Paraaortic lymph node (tissue), 1 donor: Measurements from ENCODE around the gene RASA3.

DNA sequence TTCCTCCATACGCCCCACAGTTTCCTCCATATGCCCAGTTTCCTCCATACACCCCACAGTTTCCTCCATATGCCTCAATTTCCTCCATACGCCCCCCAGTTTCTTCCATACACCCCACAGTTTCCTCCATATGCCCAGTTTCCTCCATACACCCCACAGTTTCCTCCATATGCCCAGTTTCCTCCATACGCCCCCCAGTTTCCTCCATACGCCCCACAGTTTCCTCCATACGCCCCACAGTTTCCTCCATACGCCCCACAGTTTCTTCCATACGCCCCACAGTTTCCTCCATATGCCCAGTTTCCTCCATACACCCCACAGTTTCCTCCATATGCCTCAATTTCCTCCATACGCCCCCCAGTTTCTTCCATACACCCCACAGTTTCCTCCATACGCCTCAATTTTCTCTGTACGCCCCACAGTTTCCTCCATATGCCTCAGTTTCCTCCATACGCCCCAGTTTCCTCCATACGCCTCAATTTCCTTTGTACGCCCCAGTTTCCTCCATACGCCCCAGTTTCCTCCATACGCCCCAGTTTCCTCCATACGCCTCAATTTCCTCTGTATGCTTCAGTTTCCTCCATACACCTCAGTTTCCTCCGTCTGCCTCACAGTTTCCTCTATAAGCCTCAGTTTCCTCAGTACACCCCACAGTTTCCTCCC, 22.2 kb downstream of the GAS6 start:
- PRO-cap: no peak

DNA sequence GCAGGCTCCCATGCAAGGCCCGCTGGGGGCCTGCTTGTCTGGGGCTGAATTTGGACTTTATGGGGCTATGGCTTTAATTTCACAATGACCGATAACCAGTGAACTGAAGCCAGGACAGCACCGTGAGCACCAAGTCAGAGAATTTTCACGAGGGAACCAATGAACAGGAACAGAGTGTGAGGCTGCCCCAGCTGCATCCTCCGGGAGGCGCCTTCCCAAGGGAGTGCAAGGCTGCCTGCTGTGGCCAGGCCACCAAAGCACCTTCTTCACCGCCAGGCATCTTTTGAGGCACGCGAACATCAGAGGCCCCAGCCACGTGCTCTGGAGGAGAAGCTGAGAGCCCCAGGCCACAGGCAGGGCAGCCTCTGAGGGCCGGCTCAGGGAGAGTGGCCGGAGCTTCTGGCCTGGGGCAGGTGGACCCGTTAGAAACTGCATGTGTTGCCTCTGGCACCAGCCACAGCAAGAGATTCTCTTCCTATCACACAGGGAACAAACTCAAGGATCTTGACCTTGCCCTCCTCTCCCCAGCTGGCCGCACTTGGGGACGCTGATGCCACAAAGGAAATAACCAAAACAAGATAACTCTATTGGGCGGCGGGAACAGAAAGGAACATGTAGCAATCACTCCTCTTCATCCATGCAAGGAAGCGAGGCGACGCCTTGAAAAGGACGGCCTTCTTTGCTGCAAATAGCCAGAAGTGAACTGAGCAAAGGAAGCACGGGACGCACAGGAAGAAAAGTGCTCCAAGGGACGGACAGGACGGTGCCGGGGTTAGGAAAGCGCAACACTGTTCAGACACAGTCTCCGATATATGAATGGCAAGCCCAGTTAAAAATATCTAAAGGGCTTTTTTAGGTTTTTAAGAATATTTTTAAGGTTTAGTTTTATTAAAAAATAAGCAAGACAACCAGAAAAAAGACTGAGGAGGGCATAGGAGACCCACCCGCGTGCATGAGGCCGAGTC, 19.9 kb downstream of the GAS6 start:
- PRO-cap: no peak

DNA sequence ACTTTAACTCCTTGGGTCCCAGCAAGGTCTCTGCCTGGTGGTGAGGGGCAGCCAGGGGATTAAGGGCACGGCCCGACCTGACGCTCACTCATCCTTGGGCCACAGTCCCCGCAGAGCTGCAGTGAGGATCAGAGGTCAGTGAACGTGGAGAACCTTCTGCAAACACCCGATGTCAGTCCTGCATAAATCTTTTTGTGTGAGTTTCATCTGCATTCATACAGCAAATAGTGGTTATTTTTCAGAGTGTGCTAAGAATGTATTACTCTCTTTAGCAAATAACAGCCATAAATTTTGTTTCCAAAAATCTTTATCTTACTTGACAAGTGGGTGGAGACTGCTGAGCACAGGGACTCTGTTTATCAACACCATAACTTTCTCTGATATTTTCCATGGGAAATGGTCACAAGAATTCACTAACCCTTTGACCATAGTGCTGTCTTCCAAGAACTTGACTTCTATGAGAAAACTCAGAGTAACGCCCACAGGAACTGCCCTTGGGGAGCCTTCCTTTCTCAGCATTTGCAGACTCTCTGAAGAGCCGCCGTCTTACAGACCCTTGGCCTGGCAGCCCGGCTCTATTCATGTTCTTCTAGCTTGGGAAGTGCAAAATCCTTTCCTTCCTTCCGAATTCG, 10.5 kb downstream of the GAS6 start:
- PRO-cap: unidirectional peak, minus-strand start at position 117 of the sequence

- PRO-cap: no peak
Observed at GRCh38 chr13:113860376-113860477, 3.6 kb downstream of the GAS6 start.

DNA sequence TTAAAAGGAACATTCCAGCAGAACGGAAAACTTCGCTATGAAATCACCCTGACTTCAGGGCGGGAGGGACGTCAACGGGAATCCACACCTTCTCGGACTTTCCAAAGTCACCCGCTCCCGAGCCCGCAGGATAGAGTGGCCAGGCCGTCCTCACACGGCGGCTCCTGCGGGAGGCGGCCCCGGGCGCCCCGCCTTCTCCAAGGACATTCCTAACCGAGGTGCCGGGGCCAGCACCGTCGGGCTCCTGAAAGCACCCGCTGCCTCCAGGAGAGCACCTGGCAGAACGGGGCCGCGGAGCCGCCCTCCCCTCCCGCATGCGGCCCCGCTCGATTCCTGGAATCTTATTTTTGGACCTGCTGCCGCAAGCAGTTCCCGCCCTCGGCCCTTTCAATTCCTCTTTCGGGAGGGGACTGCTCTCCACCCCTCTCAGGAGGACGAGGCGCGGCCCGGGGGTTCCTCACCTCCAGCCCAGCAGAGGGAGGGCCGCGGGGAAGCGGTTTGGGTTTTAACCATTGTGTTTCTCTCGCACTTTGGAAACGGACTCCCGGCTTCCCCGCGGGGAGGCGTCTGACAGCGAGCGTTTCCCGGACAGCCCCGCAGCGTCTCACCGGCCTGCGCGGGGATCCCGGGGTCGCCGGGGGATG, 979 bp downstream of the GAS6 start:
- PRO-cap: unidirectional peak, plus-strand start at position 133 of the sequence; bidirectional peak, plus-strand start at position 212 of the sequence, minus-strand start at position 246 of the sequence; bidirectional peak, plus-strand start at position 429 of the sequence, minus-strand start at position 316 of the sequence

GRCh38 chr13:114004747-114005373, 31.0 kb upstream of the C13orf46 start:
- PRO-cap: no peak

GRCh38 chr13:114013292-114013772, 39.5 kb upstream of the C13orf46 start:
- PRO-cap: no peak

- PRO-cap: no peak
Observed at GRCh38 chr13:114013868-114014625, 40.2 kb upstream of the C13orf46 start.

GRCh38 chr13:114057141-114057626, 75.2 kb downstream of the RASA3 start:
- PRO-cap: no peak

- PRO-cap: bidirectional peak, plus-strand start at chr13:114066700, minus-strand start at chr13:114066674
Observed at GRCh38 chr13:114066548-114066847, 65.9 kb downstream of the RASA3 start.

DNA sequence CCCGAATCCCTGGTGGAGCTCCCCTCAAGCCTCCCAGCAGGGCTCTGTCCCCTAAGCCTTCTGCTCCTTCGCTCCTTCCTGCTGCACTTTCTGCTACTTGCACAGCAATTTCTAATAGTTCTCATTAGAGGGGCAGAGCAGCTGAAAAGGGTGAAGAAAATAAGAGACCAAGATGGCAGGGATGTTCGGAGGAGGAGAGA, 43.5 kb downstream of the RASA3 start:
- PRO-cap: unidirectional peak, minus-strand start at position 80 of the sequence

GRCh38 chr13:114107182-114108008, 25.0 kb downstream of the RASA3 start:
- PRO-cap: no peak

GRCh38 chr13:114132229-114133141, at the start of gene RASA3:
Gene RASA3 (minus strand): TSS chr13:114132623.
- PRO-cap: bidirectional peak, plus-strand start at chr13:114132699, minus-strand start at chr13:114132623

DNA sequence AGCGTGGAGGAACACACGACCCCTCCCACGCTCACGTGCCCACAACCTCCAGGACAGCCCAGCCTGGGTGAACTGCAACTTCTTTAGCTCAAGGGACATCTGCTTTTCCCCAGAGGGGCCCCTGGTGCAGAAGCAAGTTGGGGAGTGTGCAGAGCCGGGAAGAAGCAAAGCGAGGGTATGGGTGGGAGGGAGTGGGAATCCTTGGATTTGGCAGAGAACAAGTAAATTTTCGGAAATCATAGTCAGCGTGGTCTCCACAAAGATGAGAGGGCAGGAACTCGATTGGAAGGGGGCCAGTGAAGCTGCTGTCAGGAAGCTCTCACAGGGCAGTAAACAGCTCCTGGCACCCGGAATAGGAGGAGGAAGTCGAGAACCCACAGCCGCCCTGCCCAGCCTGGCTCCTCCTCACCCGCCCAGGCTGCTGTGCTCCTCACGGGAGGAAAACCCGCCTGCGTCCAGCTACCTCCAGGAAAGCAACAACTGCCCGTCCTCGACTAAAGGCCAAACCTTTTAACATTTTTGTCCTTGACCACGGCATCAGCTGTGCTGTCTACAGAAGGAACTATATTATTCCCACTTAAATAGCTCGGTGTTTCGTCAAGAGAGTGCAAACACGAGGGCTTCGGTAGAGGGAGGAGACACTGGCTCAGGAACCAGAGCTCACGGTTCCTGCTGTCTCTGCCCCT, 17.2 kb upstream of the CFAP97D2 start:
- PRO-cap: no peak

DNA sequence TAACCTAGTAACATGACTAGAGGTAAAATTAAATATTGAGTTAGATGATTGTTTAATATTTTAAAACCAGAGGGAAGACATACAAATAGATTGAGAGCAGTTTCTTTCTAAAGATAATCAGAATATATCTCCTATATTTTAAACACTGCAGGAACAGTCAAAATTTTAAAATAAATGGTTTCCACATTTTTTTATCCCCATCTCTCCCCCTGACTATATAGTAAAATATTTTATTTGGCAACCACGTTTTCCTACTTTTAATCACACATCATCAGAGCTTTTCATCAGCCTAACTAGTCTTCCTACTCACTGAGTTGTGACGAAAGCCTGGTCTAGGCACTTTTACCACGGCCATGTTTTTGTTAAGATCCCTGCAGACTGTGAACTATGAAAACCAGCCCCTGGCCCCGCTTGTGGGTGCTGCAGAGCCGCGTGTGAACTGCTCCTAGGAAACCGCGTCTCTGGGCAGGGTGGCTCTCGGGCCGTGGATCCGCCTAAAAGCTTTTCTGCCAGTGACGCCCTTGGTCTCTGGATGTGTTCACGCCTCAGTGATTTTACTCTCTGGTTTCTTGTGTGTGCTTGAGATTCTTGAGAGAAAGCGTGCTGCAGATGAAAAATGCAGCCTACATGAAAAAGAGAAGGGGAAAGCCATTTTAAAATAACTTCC, 1.0 kb upstream of the UPF3A start:
- PRO-cap: unidirectional peak, minus-strand start at position 463 of the sequence

DNA sequence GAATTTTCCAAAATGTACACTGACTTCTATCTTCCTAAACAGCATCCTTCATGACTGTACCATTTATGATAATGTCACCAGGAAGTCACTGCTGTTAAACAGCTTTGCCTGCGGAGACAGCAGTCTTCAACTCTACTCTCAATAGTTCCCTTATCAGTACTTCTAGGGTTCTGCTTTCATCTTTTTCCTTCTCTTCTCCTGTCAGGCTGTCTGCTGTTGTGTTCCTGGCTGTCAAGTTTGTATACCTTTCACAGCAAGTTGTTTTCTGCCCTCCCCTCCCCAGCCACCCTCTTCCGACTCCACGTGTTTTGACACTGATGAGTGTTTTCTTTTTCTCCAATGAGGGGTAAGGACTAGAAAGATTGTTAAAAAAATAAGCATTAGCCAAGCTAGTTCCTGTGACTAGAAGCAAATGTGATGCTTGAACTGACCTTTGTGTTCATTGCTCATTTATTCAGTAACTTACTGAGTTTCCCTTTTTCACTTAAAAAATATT, 2.2 kb downstream of the UPF3A start:
- PRO-cap: no peak

GRCh38 chr13:114301415-114301911, 12.8 kb upstream of the CHAMP1 start:
- PRO-cap: no peak